Gastrocnemius medialis (tissue), 3 donors: ENCODE measurements around a stretch of chr1.

DNA sequence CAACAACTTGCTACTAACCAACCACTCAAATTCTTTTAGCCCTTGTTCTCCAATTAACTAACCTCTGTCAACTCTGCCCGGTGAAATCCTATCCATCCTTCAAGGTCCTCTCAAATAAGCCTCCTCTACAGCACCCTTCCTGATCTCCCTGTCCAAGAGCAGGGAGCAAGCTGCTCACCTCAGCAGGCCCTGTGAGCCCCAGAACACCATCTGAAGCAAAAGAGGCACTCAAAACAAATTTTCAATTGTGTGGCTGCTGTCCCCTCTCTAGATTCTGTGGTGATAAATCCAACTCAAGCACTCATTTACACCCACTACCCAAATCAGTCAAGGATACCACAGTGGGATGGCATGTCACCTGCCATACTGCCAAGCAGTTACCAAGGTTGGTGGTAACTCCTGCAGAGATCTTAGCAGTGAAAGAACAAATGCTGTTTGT, 134.1 kb downstream of the SLC45A1 start:
- PRO-cap: no peak
- RAMPAGE, long total RNA, 3 experiments: no peak in any of the 3 experiments

DNA sequence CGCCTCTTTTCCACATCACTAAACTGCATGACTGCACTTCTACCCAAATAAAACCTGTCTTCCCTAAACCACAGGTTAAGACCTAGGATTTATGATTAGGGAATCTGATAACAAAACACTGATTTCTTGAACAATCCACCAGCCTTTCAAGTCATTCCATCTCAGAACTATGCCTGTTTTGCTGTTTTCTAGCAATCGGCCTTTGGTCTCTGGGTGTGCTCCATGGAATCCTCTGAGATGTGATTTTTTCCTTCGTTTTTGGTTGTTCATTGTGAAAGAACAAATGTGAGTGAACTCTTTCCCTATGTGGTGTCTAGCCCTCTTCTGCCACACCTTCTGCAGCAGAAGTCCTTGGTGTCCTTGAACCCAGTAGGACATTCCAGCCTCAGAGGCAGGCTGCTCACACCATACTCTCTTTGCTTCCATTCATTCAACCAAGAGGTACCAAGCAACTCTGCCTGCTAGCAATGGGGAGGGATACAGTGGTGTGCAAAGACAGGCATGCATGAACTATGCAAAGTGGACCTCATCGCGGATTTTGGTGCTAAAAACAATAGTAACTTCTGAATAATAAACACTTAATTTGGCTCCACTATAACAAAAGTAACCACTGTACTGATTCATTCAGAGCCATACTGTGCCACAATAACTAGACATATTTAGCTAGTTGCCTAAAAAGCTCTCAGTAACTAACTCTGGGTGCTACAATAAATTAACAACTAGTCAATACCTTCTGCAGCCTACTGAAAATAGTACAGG, 155.2 kb downstream of the SLC45A1 start:
- PRO-cap: no peak
- RAMPAGE, long total RNA, 3 experiments: no peak in any of the 3 experiments

DNA sequence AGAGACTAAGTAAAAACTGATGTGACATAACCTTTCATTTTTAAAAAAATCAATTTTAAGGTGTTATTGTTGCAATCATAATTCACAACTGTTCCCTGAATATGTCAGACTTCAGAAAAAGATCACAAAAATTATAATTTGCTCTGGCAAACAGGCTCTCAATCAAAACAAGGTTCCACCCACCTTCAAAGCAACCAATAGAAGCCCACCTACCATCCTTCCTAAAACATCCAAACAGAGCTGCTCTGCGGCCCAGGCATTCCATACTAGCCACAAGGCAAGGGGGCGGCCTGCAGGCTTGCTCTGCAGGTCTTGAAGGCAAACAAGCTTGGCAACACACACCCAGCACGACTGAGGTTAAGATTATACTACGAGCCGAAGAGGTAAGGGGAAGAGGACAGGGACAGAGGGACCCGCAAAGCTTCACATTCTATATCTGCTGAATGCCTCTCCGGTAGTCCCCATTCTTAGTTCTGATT, 207.2 kb downstream of the SLC45A1 start:
- PRO-cap: no peak
- RAMPAGE, long total RNA, 3 experiments: no peak in any of the 3 experiments

GRCh38 chr1:8587554-8588267, 229.7 kb downstream of the RERE start:
- PRO-cap: no peak
- RAMPAGE, long total RNA, 3 experiments: no peak in any of the 3 experiments

GRCh38 chr1:8620525-8621235, 196.8 kb downstream of the RERE start:
- PRO-cap: no peak
- RAMPAGE, long total RNA, 3 experiments: no peak in any of the 3 experiments

- PRO-cap: no peak
- RAMPAGE, long total RNA, 3 experiments: no peak in any of the 3 experiments
These were observed 9.5 kb downstream of the ENO1 start for GRCh38 chr1:8868758-8869525.

DNA sequence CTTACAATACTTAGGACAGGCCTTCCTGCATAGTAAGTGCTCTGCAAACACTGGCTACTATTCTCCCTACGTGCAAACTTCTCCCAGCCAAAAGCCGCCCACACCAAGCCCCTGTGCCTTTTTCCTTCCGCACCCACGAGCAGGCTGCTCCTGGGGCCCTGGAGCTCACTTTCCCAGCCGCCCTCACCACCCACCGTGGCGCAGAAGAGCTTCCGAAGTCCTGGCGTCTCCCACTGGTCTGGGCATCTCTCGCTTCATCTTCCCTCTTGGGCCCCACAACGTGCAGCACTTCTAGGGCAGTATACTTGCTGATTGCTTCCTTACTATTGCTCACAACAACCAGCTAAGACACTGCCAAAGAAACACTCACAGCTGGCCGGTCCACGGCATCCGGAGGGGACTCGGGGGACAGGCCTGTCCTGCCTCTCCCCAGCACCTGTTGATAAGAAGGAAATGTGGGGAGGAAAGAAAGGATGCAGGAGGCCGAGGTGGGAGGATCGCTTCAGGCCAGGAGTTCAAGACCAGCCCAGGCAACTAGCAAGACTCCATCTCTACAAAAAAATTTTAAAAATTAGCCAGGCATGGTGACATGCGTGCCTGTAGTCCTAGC, 22.6 kb upstream of the GPR157 start:
- PRO-cap: no peak
- RAMPAGE, long total RNA, 3 experiments: no peak in any of the 3 experiments

DNA sequence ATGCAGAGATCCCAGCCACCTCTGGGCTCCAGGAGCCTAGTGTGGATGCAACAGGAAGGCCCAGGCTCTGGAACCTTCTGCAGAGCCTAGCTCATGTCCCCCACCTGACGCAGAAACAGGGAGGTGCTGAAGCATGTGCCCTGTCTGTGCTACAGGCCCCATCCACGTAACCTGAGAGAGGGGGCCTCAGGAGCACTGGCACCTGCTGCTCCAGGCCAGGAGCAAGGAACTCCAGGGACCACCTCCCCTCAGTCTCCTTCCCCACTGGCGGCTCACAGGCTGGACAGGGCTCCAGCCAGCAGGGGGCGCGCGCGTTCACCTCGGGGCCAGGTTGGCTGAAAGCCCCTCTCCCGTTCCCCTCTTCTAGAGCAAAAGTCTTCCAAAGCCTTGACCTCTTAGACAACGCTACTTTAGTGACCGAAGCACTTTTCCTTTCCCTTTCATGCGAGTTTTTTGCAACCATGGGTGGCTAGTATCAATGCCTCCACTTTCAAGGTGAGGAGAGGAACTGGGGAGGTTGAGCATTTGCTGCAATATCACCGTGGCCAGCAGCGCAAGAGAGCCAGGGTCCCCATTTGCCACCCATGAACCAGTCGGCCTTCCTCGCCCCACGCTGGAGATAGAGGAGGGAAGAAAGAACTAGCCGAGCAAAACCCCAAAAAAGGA, 52.4 kb upstream of the GPR157 start:
- PRO-cap: no peak
- RAMPAGE, long total RNA, 3 experiments: no peak in any of the 3 experiments

GRCh38 chr1:9182702-9183280, 51.8 kb upstream of the H6PD start:
- PRO-cap: no peak
- RAMPAGE, long total RNA, 3 experiments: no peak in any of the 3 experiments

DNA sequence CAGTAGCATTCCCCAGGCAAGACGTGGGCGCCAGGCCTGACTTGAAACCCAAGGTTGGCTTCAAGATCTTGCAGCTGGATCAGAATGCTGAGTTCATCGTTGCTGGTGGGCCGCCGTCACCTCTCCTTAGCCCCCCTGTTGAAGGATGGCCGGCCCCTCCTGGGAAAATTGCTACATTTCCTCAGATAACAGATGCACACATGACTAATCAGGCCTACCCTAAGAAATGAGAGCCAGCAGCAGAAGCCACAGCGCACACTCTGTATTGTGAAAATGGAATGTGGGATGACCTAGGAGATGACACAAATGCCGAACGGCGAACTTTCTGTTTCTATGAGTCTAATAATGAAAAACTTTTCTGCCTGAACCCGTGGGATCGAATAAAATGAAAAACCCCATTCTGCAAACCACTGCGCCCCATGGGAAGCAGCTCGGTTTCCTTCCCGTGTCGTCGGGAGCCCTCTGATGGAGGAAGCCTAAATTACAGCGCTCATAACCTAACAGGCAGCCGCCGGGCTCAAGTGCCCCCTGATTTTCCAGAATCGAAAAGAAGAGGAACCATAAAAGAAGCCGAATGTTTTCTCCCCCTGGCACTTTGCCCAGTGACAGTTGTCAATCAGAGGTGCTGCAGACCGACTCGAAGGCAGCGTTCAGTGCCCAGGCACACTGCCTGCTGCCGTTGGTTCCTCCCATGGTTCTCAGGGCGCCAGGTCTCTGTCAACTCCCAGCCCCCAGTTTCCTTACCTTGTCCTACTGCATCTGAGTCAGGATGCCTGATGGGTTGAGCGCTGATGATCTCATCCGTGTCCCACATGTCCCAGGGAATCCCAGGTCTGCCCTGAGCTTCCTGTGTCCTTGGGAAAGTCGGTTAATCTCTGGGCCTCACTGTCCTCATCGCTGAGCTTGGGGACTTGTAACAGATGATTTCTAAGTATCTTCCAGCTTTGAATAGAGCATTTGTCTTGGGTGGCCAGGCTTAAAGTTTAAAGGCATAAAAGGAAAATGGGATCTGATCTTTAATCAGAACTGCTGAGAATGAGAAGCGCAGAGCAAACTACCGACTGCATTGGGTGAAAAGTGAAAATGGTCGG, 38.1 kb upstream of the H6PD start:
- PRO-cap: no peak
- RAMPAGE, long total RNA, 3 experiments: no peak in any of the 3 experiments

- PRO-cap: bidirectional peak, plus-strand start at chr1:9242189, minus-strand start at chr1:9242207
- RAMPAGE, long total RNA, 3 experiments: no peak in any of the 3 experiments
These were observed 7.3 kb downstream of the H6PD start for GRCh38 chr1:9241776-9242364.

- PRO-cap: no peak
- RAMPAGE, long total RNA, 3 experiments: no peak in any of the 3 experiments
These were observed 28.8 kb downstream of the H6PD start for GRCh38 chr1:9263323-9263815.

DNA sequence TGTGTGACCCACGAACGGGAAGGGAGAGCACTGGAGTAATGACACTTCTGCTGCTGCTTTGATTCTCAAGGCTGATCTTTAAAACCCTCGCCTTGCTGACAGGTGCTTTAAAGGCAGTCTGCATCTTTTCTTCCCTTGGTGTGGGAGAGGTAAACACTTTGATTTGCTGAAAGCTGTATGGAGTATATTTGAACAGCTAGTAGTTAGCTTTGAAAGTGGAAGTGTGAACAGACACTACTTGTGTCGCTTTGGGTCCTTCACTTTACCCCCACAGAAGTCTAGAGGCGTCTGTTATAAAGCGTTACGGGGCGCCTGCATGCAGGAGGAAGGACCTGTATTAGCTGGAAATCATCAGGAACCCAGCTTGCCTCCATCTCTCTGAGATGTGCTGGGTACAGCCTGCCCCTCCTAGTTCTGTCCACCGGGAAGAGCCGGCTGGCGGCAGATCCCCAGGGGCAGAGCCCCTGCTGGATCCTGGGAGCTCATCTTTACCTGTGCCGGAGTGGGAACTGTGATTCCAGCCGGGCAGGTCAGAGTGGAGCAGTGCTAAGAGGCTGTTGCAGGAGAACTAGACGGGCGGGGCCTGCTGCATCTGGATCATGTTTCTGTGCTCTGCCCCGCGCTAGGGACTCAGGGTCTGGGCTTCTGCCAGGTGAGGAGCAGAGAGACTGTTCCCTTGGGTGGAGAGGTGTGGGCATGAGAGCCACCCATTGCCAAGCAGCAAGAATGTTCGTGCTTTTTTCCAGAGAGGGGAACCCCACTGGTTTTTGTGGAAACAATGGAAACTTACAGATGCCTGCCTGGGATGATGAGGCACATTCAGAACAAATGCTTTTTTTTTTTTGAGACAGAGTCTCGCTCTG, 22.3 kb upstream of the SPSB1 start:
- PRO-cap: bidirectional peak, plus-strand start at position 570 of the sequence, minus-strand start at position 537 of the sequence
- RAMPAGE, long total RNA, 3 experiments: no peak in any of the 3 experiments

- PRO-cap: bidirectional peak, plus-strand start at chr1:9275871, minus-strand start at chr1:9275625
- RAMPAGE, long total RNA, 3 experiments: no peak in any of the 3 experiments
These were observed 17.1 kb upstream of the SPSB1 start for GRCh38 chr1:9275367-9276174.

DNA sequence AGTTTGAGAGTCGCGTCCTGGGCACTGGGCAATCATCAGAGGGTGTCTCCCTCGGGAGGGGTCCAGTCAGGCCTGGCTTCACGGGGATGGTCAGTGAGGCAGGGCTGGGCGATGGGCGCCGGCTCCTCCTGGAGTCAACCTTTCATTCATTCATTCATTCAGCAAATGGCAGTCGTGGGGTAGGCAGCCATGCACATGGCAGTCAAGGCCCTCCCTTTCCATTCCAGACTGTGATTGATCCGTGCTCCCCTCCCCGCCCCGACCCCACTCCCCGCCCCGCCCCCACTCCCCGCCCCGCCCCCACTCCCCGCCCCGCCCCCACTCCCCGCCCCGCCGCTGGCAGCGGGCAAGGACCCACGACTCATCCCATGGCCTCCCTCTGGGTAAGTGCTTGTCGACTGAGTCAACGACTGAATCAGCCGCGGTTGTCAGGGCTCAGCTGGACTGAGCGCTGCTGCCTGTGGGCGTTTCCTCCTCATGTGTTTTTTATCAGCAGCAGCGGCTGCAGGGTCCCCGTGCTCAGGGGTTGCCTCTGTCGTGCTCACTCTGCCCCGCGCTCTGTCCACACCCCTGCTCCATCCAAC, 12.5 kb upstream of the SPSB1 start:
- PRO-cap: bidirectional peak, plus-strand start at position 489 of the sequence, minus-strand start at position 389 of the sequence
- RAMPAGE, long total RNA, 3 experiments: no peak in any of the 3 experiments

GRCh38 chr1:9324479-9325432, 32.1 kb downstream of the SPSB1 start:
- PRO-cap: no peak
- RAMPAGE, long total RNA, 3 experiments: no peak in any of the 3 experiments

DNA sequence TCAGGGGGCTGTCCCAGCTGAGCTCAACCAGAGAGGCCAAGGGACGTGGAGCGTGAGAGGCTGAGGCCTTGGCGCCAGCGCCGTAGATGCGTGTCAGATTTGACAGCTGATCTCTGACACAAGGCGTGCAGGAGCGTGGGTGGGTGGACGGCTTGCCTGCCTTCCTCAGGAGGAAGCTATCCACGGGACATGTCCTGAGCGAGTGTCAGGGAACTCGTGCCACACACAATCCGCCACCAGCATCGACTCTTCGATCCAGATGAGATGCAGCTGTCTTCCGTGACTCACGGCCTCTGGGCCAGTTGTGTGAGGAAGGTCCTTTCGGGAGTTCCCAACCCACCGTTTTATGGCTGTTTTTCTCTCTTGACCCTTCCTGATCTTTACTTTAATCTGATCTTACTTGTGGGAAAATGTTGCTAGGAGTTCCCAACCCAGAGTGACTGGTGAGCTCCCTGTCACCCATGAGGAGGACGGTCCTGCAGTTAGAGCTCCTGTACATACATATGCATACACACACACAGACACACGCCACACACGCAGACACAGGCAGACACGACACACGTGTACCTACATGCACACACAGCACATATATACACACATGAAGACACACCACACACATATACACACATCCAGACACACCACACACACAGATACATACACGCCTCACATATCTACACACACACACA, 56.9 kb downstream of the SPSB1 start:
- PRO-cap: no peak
- RAMPAGE, long total RNA, 3 experiments: no peak in any of the 3 experiments

DNA sequence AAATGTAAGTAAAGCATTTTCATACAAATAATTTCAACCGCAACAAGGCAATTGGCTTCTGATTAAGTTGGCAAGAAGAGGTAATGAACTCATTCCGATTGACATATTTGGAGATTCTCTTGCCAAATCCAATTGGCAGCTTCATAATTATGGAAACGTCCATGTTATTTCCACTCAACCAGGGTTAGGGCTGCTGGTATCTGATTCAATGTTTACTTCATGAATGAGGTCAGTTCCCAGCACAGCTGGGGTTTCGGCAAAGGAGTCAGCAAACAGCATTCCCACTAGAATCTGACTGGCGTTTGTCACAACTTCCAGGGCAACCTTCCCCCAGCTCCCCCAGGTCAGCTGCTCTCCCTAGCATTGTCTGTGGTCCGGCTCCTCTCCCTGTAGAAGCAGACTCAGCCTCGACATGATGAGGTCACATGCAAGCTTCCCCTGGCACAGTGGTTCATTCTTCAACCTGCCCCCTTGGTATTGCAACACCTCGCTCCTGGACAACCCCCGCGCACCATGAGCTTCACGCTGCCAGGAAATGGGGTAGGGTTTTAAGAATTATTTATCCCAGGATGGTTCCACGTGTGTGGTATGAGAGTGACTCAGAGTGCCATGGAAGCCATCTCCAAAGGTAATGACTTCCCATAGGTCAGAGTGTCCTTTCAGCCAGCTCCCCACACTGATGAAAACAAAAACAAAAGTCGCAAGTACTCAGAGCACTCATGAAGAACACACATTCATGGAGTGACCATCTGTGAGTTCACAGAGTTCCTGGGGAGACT, 100.7 kb upstream of the SLC25A33 start:
- PRO-cap: bidirectional peak, plus-strand start at position 482 of the sequence, minus-strand start at position 304 of the sequence
- RAMPAGE, long total RNA, 3 experiments: start-site peak on the plus strand in 1 of 3 experiments, centred at position 721 of the sequence, 9 reads per replicate

DNA sequence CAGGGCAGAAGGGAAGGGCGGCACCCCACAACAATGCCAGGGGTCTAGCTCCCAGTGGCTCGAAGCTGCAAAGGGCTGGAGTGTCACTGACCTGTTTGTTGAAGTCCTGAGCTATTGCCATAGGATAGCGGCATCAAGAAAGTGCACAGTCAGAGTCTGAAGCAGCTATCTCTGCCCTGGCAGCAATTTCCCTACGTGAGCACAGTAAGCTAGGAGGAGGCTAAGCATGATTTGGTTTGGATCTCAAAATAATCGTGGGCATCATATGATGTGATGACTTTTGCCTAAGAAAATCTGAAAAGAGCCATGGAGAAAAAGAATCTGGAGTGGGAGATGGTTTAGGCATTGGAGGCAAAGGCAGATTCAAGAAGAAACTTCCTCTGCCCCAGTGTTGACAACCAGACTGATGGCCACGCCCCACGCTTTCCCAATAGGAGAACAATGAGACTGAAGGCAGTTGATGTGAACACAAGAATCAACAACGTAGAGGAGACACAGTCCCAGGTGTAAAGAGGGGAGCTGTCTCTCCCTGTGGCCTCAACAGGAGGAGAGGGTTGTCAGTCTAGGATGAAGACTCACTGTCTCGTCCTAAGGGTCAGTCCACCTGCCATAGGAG, 100.0 kb upstream of the SLC25A33 start:
- PRO-cap: bidirectional peak, plus-strand start at position 152 of the sequence, minus-strand start at position 100 of the sequence
- RAMPAGE, long total RNA, 3 experiments: no peak in any of the 3 experiments

GRCh38 chr1:9494760-9495591, 44.3 kb upstream of the SLC25A33 start:
- PRO-cap: no peak
- RAMPAGE, long total RNA, 3 experiments: no peak in any of the 3 experiments